Cardiac fibroblast (primary cell): ENCODE measurements around a stretch of chr7.

DNA sequence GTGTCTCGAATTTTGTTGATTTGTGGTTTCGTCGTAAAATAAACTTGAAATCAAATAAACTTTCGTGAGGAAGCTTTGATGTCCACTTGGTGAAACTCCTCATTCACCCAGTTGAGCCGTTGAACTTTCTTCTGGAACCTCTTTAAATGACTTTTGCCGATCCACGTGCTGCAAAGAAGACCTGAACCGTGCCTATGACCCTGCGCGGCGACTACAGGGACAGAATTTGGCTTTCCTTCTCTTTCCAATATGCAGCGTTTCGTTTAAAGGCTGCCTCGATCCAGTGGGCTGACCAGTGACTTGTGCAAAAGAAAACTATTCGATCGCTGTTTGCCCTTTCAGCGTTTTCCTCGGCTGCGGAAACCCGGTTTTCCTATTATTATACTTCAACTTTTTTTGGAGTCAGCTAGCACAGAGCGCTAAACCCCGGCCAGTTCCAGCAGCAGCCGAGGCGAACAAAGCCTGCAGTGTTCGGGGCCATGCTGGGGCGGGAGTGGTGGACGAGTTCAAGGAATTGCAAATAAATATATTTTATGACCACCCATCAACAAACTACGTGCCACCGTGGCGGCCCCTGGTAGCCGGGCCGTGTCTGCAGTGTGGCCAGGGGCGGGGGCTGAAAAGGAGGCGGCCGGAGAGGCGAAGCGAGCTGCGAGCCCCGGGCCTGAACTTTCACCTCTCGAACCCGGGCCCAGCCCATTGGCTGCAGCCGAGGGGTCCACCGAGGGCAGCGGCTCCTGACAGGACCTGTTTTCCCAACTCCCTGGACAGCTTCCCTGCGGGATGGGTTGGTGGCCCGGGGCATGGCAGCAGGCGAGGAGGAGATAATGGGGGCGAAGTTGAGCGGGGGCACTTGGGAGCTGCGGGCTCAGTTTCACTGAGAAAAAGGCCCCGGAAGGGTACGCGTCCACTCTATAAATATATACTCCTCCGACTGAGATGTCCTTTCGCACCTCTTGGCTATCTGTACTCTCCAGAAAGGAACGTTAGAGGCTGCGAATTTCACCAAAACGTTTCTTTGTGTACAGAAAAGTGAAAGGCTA, 164.3 kb upstream of the PPP1R3A start:
- RRBS, result 11% methylated on average over 12 of the region's 58 CpGs

GRCh38 chr7:115477412-115477815, 553.1 kb downstream of the TFEC start:
- RRBS, result no CpG with 5 or more reads among the region's 26 CpGs

GRCh38 chr7:116258591-116259188, 48.4 kb downstream of the TES start:
- RRBS, result no CpG with 5 or more reads among the region's 3 CpGs

DNA sequence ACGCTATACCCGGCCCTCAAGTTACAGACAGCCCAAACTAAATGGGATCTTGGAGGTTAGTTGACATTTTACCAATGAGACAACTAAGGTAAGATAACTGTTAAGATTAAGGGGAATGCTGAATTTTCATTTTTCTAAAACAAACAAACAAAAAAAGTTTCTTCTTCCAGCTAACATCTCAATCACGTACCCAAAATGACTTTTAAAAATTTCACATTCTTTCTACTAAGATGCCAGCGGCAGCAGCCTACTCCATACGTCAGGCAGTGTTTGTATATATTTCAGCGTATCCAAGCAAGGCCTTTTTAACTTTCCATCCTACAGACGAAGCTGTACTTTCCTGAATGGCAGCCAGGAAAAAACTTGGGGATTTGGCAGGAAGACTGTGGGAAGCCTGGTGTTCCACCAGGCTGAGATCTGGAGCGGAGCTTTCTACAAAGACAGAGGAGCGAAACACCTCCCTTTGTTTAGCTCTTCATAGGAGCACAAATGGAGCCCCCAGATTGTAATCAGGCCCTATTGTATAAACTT, 143.7 kb downstream of the TES start:
- RRBS, result no CpG with 5 or more reads among the region's 9 CpGs

- RRBS, result no CpG with 5 or more reads among the region's 3 CpGs
Observed at GRCh38 chr7:116426162-116426850, 73.2 kb upstream of the CAV2 start.

GRCh38 chr7:116439770-116440393, 59.7 kb upstream of the CAV2 start:
- RRBS, result no CpG with 5 or more reads among the region's 5 CpGs

DNA sequence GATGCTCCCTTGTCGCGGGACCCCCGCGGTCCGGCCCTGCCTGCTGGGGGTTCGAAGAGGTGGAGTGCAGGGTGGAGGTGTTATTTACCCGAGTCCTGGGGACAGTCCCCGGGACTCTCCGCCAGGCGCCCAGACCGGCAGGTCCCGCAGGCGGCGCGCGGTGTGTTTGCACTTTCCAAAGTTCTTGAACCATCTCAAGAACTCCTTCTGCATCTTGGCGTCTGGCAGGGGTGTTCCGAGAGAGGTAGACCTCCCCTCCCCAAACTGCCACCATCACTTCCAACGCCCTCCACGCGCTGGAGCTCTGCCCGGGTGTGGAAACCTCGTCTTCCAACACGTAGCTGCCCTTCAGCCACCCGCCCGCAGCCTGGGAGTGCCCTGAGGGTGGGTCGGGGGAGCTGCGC, 566 bp downstream of the CAV1 start:
- RRBS, result under 1% methylated on average over 4 of the region's 28 CpGs

- RRBS, result no CpG with 5 or more reads among the region's 7 CpGs
Observed at GRCh38 chr7:116754269-116754904, 82.4 kb downstream of the MET start.

DNA sequence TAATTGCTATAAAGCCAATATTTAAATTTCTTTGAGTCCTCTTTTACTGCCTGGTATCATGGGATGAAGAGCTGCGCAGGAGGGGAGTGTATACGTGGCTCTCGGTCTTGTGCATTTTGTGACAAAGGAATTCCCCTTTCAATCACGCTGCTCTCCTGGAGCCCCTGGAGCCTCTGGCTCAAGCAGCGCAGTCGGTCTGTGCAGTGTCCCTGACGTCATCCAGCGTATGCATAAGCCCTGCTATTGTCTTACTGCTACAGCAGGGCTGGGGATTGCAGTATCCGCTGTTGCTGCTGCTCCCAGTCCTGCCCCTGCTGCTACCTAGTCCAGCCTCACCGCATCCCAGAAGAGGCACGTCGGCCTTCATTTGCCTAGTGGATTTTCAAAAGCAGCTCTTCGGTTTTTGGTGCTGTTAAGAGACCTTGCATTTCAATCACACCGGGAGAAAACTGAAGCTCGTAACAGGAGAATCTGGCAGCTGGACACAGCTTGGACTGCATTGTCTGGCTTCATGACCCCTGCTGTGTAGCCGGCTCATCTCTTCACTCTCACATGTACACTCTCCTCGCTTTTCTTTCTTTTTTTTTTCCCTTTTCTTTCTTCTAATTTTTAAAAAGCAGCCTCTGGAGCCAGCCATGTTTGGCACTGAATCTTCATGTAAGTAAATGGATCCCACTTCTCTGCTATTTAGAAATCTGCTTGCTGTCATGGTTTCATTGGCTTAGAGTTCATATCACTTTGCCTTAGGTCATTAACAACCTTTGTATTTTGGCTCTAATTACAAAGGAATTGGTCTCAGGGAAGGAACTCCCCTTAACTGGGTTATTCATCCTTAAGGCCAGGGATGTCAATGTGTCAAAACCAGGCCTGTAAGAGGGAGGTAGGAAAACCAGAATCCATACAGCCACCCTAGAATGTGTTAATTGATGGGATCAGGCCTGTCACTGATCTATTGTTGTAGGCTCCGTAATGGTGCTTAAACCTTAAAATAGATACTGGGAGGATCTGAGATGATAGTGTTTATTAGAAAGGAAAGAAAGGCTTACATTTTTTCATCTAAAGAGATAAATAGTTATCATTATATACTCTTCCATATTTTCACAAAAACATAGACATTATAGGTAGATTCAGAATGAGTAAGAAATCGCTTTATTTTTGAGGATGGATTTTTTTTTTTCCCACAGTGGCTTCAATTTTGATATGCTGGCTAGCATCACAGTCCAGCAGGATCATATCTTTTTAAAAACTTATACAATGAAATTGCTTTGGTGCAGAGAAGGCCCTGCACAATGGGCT, 67.1 kb downstream of the ST7 start:
- RRBS, result no CpG with 5 or more reads among the region's 19 CpGs

DNA sequence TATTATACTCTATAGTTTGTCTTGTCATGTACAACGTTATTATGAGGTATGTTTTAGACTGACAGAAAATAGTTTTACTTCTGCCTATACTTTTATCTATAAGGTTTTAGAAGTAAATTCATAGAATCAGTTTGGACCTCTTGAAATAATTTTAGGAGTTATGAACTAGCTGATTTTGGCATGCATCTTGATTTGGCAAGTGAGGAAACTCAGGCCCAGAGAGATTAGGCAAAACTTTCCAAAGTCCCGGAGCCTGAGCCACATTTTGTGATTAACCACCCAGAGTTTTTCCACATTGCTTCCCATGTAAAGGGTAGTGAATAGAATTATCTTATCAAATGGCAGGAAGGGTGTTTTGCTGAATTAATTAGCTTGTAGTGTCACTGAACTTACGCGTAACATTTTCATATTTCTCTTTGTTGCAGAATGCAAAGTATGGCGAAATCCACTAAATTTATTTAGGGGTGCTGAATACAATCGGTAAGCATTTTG, 176.1 kb downstream of the ST7 start:
- RRBS, result no CpG with 5 or more reads among the region's 6 CpGs

DNA sequence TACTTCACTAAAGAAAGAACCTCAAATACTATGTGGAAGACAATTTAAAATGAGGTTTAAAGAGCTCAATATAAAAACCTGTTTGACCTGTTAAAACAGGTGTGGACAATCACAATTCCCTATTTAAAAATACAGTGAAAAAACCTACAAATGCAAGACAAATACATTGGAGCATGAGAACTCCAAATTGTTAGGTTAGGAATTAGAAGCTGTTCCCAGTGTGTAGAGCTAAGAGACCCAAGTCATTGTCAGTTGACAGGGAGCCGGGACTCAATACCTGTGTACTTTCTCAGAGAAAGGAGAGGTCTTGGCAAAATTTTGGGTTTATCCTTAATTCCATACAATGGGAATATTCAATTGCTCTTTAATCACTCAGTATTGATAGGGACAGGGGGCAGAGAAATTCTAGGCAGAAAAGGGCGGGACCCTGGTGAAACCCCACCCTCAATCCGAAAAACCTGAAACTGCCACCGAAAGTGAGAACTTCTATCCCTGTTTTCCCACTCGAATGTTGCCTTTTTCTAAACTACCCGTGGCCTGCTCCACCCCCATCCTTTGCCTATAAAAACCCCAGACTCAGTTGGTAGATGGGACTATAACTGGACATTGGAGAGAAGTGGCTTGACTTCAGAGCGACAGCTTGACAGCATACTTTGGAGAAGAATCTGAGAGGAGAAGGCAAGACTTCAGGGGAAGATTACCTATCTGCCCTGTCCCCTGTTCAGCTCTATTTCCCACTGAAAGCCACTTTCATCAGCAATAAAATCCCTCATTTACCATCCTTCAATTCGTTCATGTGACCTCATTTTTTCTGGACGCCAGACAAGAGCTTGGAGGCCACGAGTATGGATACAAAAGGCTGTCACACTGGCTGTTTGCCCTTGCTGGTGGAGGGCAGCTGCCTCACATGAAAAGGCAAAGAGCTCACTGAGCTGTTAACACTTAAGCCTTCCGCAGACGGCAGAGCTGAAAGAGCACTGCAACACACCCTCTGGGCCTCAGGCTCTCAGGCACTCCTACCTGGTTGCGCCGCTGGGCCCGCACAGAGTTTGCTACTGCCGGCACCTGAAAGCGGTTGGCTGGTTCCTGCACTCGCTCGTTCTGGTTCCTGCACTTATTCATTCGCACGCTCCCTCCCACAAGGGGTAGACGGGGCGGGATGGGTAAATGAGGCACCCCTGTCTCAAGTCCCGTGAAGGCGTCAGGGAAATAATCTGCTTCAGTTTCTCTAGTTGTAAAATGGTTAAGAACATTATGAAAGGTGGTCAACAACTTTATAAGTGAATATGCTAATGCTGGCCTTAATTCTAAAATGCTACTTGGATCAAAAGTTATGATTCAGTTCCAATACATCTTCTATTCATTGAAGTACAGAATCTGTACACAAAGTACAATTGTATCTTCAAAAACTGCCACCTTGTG, 193.3 kb downstream of the CFTR start:
- RRBS, result no CpG with 5 or more reads among the region's 25 CpGs

DNA sequence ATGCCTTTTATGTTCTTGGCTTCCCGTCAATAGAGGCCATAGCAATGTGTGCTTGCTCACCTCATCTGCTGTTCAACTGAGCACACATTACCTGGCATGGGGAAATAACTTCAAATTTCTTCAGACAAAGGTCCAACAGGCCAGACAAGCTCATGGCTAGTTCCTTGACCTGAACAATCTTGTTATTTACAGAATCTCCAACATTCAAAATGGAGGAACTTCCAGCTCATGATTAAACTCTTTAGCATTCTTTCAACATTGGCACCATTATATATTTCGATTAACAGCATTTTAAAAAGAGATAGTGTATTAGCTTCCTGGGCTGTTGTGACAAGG, 184.9 kb downstream of the CTTNBP2 start:
- RRBS, result no CpG with 5 or more reads among the region's 2 CpGs

- RRBS, result no CpG with 5 or more reads among the region's 14 CpGs
Observed at GRCh38 chr7:118182241-118182859, 1.6 kb upstream of the LSM8 start.

DNA sequence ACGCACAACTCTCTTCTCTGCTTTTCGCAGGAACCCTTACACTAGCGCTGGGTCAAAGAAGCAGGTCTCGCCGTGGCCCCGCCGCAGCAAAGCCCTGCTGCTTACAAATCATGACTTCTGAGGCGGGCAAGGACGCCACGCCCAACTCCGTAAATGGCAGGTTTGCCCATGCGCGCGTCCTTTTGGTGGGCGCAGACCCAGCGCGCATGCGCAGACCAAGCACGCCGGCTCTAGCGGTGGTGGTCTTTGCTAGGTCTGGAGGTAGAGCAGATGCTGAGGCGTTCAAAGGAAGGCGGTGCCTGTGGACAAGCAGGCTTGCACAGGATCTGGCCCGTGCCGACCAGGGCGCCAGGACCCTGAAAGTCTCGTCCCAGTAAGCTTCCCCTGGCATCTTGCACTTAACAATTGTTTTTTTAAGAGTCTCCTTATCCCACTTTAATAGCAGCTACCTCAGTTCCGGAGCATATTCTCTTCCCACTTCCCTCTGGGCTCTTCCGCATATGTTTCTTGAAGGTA, 10.0 kb upstream of the ANKRD7 start:
- RRBS, result no CpG with 5 or more reads among the region's 29 CpGs

- RRBS, result no CpG with 5 or more reads among the region's 5 CpGs
Observed at GRCh38 chr7:121005941-121006678, 17.6 kb downstream of the CPED1 start.

DNA sequence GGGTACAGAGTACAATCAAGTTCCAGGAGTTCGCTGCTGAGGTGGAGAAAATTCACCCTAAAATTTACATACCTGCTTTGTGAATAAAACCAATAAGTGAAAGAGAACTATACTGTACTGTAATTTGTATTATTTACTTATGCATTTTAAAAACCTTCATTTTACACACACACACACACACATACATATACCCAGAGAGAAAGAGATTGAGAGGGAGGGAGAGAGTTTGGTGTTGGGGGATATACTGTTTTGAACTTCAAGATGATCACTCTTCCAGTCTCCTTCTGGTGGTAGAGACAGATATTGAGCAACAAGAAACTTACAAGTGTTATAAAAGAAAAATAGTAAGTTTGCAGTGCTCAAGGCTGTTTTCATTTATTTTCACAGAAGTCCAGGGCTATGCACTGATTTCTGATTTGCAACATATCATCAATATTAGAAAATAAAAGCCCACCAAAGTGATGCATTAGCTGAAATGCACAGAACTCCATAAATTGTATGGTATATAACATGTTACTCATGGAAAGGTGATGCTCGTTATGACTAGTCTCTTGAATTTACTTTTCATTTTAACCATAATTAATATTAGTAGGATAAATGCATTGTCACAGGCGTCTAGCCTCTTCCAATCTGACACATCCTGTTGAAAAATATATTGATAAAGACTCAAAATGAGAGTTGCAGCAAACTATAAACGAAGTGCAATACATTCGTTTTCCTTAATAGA, 92.2 kb downstream of the CPED1 start:
- RRBS, result no CpG with 5 or more reads among the region's 5 CpGs

- RRBS, result no CpG with 5 or more reads among the region's 7 CpGs
Observed at GRCh38 chr7:121084589-121085811, 96.5 kb downstream of the CPED1 start.

DNA sequence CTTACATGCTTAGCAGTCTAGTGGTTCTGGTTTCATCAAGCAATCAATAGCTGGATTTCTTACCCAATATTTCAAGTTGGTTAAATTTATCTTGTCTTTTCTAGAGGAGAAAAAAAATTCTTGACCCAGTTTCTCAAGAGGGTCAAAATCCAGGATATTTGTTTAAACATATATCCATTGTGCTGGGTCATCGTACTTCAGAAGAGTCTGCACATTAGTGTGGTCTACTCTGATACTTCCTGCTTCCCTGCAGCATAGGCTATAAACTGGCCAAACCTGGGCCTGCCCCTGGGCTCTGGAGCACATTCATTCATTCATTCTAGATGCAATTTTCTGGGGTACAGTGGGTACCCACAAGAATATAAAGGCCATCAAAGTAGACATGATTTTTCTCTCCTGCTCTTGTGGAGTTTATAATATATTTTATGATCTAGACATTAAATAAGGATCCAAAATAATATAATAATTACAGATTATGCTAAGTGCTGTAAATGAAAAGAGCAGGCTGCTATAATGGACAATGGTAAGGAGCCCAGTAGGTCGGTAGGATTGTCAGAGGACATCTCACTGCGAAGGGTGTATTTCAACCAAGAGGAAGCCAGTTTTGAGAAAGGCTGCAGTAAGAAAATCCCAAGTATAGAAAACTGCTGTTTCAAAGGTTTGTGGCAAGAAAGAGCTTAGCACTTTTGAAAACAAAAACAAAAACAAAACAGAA, 141.9 kb upstream of the WNT16 start:
- RRBS, result no CpG with 5 or more reads among the region's 3 CpGs